REH cell (cell line): ENCODE measurements around the gene ASF1A.

DNA sequence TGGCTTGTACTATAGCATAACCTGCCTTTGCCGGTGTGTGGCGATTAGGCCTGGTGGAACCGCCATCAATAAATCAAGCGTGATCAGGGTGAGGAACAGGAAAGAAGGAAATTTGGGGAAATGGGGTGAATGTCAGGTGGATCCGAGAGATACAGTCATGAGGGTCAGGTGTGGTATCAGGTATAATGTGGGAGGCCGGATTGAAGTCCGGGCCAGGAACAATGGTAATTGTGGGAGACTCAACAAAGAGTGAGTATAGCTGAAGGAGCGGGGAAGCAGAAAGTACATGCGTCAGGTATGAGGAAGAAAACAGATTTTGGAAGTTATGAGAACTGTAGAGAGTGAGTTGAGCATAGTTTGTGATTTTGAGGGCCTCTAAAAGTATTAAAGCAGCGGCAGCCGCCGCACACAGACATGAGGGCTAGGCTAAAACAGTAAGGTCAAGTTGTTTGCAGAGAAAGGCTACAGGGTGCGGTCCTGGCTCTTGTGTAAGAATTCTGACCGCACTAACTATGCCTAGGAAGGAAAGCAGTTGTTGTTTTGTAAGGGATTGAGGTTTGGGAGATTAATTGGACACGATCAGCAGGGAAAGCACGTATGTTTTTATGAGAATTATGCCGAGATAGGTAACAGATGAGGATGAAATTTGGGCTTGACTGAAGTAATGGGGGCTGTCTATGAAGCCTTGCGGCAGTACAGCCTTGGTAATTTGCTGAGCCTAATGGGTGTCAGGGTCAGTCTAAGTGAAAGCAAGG, 81.5 kb upstream of the HS3ST5 start:
- PRO-cap = no peak

- PRO-cap = no peak
Measured at GRCh38 chr6:114425309-114425714, 82.5 kb upstream of the HS3ST5 start.

DNA sequence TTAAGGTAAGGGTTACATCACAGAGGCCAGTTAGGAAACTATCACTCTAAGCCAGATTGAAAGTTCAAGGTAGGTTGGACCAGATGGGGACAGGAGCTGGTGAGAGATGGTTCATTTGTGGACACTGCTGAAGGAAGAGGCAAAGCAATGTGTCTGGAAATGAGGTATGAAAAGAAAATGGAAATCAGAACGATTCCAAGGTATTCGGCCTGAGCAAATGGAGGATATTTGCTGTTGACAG, 27.0 kb downstream of the FRK start:
- PRO-cap = no peak

GRCh38 chr6:116156064-116156667, 30.2 kb upstream of the COL10A1 start:
- PRO-cap = no peak

- PRO-cap = no peak
Measured at GRCh38 chr6:116236597-116237213, 17.2 kb downstream of the TSPYL4 start.

DNA sequence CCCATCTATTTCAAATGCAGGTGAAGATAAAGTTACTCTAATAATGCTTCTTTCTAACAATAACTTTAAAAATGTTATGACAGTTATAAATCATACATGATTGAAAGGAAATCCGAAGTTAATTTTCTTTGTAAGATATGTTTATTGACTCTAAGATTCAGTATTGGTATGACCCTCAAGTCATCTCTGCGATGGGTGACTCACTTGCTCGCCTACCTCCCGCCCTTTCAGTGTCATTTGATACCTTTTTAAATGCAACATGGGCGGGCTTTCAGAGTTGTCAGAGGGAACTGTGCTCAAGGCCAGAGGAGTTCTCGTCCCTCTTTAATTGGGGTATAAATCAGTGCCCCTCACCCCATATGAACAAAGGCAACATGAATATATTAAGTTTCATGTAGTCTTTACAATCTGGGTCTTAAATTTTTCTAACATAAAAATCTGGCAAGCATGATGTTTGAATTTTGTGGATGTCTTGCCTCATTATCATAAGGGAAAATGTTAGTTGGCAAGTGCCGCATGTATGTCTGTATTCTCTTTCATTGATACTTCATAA, 35.3 kb downstream of the DSE start:
- PRO-cap = no peak

DNA sequence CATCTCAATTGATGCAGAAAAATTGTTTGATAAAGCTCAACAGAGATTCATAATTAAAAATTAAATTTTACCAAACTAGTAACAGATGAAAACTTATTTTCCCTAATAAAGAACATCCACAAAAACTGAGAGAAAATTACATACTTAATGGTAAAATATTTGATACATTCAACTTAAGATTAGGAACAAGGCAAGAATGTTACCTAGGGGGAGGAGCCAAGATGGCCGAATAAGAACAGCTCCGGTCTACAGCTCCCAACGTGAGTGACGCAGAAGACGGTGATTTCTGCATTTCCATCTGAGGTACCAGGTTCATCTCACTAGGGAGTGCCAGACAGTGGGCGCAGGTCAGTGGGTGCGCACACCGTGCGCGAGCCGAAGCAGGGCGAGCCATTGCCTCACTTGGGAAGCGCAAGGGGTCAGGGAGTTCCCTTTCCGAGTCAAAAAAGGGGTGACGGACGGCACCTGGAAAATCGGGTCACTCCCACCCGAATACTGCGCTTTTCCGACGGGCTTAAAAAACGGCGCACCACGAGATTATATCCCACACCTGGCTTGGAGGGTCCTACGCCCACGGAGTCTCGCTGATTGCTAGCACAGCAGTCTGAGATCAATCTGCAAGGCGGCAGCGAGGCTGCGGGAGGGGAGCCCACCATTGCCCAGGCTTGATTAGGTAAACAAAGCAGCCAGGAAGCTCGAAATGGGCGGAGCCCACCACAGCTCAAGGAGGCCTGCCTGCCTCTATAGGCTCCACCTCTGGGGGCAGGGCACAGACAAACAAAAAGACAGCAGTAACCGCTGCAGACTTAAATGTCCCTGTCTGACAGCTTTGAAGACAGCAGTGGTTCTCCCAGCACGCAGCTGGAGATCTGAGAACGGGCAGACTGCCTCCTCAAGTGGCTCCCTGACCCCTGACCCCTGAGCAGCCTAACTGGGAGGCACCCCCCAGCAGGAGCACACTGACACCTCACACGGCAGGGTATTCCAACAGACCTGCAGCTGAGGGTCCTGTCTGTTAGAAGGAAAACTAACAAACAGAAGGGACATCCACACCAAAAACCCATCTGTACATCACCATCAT, 20.5 kb upstream of the VGLL2 start:
- PRO-cap = no peak

- PRO-cap = no peak
Measured at GRCh38 chr6:117270635-117271202, 5.4 kb downstream of the VGLL2 start.

GRCh38 chr6:117998779-117999133, 91.7 kb downstream of the SLC35F1 start:
- PRO-cap = no peak

- PRO-cap = no peak
Measured at GRCh38 chr6:118012836-118013462, 105.9 kb downstream of the SLC35F1 start.

DNA sequence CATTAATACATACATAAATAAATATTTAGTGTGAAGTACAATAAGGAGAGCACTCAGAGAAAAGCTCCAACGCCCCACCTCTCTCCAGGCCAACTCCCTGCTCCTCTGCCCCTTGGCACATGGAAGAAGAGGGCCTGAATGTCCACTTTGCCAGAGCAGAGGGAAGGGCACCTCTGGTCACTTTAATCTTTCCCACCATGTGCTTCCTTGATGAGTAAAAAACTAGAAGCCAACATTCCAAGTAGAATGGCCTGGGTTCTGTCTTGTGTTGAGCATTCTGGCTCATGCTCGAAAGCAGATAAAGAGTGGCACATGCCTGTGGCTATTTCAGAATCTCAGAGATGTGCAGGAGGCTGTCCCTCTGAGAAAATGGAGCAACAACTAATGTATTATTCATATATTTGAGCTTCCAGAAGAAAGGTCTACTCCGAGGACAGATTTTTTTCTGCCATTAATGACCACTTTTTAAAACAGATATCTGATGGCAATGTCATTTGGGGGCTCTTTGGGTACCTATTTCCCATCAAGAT, 177.3 kb upstream of the PLN start:
- PRO-cap = no peak

- PRO-cap = no peak
Measured at GRCh38 chr6:118481716-118482122, 66.4 kb upstream of the PLN start.

DNA sequence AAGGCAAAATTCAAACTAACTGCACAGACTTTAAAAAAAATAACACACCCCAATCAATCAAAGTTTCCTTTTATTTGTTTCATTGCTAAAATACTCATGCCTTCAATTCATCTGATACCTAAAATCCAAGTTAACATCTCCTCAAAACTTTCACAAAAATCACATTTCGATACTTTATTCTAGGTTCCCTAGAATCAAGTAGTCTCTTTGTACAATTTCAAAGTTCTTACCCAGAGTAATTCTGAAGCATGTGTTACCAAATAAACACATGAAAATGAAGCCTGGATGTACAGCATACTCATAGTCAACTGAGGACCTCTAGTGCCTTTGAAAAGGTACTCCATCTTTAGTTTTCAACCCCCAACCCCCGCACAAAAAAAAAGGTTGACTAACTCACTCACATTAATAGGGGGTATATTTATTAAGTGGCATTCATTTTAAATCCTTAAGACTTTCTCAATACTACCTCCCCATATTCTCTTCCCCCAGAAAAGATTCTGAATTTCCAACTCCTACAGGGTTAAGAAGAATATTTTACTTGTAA, 2.9 kb downstream of the PLN start:
- PRO-cap = no peak

DNA sequence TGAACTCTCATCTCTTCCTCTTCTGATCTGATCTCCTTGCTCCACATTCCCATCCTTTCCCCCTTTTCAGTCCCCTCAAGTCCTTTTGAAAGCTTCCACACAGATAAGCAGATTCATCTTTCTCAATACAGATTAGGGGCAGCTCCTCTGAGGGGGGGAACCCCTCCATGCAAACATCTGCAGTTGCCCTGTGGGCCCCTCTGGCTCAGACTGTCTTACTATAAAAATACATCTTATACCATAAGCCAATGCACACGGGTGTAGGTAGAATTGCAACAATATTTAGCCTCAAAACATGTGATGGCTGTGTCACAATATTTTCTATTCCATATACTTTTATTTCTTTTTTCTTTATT, 68.4 kb upstream of the CEP85L start:
- PRO-cap = no peak

- PRO-cap = unidirectional peak, plus-strand start at chr6:118809296
Measured at GRCh38 chr6:118808449-118809504, 85.2 kb upstream of the ASF1A start.

- PRO-cap = no peak
Measured at GRCh38 chr6:118890851-118891956, 2.7 kb upstream of the ASF1A start.

DNA sequence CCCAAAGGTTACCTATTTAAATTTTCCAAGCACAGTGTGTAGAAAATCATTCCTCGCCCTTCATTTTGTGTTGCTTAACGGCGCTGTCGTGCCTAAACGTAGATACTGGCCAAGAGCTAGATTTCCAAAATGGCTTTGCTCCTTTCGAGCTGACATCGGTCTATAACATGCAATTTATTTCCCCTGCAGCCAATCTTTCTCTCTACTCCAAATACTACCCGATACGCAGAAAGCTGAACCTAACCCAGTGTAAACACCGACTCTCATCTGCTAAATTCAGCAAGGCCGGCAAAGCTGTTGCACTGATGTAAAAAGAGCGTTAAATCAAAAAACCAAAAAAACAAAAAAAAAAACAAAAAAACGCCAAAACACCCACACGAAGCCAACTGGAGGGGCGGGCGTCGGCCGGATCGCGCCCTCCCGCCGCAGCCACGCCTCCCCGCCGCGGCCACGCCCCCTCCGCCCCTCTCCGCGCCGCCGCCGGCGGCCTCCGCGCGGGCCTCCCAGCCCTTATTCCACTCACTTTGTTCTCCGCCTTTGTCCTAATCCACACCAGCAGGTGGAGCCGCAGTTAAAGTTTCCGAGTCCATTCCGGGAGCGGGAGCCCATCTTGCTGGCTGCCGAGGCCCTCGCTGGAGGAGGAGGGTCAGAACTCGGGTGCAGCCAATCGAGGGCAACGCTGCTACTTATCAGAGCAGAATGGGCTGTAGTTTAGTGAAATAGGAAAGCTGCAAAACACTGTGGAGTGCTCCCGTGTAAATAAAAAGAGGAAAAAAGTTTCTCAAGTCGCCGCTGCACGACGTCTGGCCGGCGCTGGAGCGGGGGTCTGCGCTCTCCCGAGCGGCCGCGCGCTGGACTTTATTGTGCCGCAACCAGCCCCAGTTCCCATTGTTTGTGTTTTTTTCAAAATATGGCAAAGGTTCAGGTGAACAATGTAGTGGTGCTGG, at the start of gene ASF1A:
ASF1A (plus strand) TSS at position 649 of the 947 bp plus-strand sequence.
- PRO-cap = bidirectional peak, plus-strand start at position 141 of the sequence, minus-strand start at position 137 of the sequence; bidirectional peak, plus-strand start at position 649 of the sequence, minus-strand start at position 433 of the sequence; bidirectional peak, plus-strand start outside the sequence, minus-strand start at position 896 of the sequence

- PRO-cap = no peak
Measured at GRCh38 chr6:119129795-119130504, 51.5 kb upstream of the FAM184A start.

GRCh38 chr6:119147446-119147906, 69.0 kb upstream of the FAM184A start:
- PRO-cap = bidirectional peak, plus-strand start at chr6:119147628, minus-strand start at chr6:119147363

- PRO-cap = no peak
Measured at GRCh38 chr6:119240253-119241153, 109.1 kb downstream of the MAN1A1 start.